ENCODE data around the gene RFX8.

- RRBS, 2 experiments: no CpG with 5 or more reads among the region's 9 CpGs
CAGE:
- cytosol, long polyA minus RNA: no peak
- cytosol, long polyA plus RNA: no peak
- long polyA plus RNA: no peak
- nucleus, long polyA minus RNA: no peak
- nucleus, long polyA plus RNA: no peak
These were observed 2.0 kb downstream of the RNF149 start for GRCh38 chr2:101306287-101307162.

DNA sequence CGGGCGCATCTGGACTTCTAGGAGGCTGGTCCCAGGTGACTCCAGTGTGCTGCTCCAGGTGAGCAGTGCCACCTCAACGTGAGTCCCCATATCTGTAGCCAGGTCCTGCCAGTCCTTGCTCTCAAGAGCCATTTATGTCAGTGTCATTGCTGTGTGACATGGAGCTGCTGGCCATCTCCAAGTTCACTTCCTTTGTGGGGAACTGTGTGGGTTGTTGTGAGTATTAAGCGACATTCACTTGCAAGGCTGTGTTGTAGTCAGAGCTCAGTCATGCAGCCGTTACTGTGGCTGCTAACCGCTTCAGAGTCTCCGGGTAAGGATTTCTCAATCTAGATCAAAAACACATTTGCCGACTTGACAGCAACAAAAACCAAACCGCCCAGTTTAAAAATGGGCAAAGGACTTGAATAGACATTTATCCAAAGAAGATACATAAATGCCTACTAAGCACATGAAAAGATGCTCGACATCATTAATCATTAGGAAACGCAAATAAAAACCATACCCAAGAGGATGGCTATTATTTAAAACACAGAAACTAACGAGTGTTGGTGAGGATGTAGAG, at the start of gene RFX8:
Gene RFX8 (minus strand): TSS at position 196 of the 565 bp plus-strand sequence.
- RRBS, 2 experiments: no CpG with 5 or more reads among the region's 12 CpGs
CAGE:
- cytosol, long polyA minus RNA: no peak
- cytosol, long polyA plus RNA: no peak
- long polyA plus RNA: no peak
- nucleus, long polyA minus RNA: no peak
- nucleus, long polyA plus RNA: no peak

DNA sequence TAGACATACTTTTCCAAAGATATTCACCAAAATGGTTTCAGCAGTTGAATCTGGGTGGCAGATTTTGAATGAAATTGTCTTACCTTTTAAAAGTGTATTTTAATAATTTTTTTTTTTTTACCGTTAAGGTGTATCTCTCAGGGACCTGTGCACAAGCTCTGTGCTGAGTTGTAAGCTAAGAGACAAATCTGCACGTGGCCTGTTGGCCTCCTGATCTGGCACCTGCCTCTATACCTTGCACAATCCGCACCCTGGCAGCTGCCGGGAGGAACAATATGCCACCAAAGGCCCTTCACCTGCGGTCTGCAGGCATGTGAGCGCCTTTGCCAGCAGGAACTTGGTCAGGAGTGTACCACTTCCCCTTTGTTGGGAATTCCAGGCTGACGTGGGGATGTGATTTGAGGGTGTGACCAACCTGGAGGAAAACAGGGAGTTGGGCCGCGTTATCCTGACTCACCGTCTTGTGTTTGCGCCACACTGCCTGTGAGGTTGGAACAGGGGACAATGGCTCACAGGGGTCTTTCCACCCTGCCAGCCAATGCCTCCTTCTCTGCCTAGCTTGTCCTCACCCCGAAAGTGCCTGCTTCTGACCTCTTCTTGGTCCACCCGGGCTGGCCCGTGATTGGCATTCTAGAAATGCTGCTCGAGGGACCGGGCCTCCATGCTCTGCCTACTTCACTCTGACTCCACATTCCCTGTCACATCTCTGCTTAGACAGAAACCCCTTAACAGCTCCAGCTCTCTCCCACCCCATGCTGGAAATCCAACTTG, 67.2 kb upstream of the MAP4K4 start:
- RRBS, 2 experiments: no CpG with 5 or more reads among the region's 16 CpGs
CAGE:
- cytosol, long polyA minus RNA: no peak
- cytosol, long polyA plus RNA: no peak
- long polyA plus RNA: no peak
- nucleus, long polyA minus RNA: no peak
- nucleus, long polyA plus RNA: no peak

DNA sequence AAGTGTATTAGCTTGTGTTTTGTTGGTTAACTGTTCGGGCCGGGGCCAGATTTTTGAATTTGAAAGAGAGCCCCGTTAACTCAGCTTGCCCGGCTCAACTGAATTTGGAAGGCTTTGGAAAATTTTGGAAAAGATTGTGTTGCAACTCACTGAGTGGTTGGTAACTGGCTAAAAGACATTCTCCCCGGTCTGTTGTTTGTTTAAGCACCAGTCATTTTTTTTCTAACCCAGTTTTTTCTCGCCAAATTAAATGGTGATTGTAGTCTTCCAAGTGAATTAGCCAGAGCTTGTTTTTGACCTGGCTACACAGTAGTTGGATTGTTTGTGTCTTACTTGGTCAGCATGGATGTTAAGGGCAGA, 2.3 kb downstream of the MAP4K4 start:
- RRBS, 2 experiments: under 1 to 4% methylated on average over 2 to 3 of the region's 6 CpGs
CAGE:
- cytosol, long polyA minus RNA: no peak
- cytosol, long polyA plus RNA: no peak
- long polyA plus RNA: no peak
- nucleus, long polyA minus RNA: no peak
- nucleus, long polyA plus RNA: no peak

DNA sequence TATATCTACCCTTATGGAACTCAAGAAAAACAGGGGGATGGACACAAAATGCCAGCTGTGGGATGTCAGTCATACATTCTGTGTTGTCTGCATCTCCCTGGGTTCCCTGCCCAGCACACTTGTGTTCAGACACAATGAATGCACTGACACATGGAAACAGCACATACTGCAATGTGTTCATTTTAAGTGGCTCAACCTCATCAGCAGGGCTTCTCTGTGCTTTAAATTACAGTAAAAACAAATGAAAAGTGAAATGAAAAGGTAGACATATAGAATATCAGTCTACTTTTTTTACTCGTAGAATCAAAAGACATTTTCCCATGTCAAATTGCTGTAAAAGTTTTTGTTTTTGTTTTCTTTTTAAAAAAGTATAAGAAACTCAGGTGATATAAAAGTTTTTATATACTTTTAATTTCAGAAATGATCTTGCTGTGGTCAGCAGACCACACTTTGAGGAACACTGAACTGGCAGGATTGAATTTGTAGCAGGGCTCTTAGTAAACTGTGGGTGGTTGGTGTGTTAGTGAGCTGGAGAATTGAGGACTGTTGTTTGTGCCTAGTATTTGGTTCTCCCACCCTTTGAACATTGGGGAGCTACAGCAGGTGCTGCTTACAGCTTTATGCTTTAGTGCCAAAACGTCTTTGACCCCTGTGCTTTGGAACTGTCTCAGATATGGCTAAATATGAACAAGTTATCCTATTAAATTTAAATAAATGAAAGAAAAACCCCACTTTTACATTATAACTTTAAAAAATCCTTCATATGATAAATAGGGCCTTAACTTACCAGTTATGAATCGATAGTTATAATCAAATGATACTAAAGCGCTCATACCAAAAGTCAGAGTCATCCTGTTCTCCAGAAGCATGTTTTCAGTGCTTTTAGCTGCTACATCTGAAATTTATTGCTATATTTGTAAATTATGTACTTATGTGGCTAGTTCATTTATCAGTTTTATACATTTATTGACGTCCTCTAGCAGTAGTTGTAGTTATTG, 8.1 kb downstream of the MAP4K4 start:
- RRBS, 2 experiments: no CpG with 5 or more reads among the region's 5 CpGs
CAGE:
- cytosol, long polyA minus RNA: no peak
- cytosol, long polyA plus RNA: no peak
- long polyA plus RNA: no peak
- nucleus, long polyA minus RNA: start-site peak on the plus strand centred at position 376 of the sequence, 91 bp wide, 49 reads; start-site peak on the plus strand centred at position 527 of the sequence, 79 bp wide, 82 reads; start-site peak on the plus strand centred at position 684 of the sequence, 16 bp wide, 24 reads; start-site peak on the plus strand centred at position 784 of the sequence, 39 bp wide, 19 reads
- nucleus, long polyA plus RNA: no peak

- RRBS, 2 experiments: no CpG with 5 or more reads among the region's 9 CpGs
CAGE:
- cytosol, long polyA minus RNA: no peak
- cytosol, long polyA plus RNA: no peak
- long polyA plus RNA: no peak
- nucleus, long polyA minus RNA: no peak
- nucleus, long polyA plus RNA: no peak
These were observed 93.3 kb downstream of the MAP4K4 start for GRCh38 chr2:101790676-101791371.

DNA sequence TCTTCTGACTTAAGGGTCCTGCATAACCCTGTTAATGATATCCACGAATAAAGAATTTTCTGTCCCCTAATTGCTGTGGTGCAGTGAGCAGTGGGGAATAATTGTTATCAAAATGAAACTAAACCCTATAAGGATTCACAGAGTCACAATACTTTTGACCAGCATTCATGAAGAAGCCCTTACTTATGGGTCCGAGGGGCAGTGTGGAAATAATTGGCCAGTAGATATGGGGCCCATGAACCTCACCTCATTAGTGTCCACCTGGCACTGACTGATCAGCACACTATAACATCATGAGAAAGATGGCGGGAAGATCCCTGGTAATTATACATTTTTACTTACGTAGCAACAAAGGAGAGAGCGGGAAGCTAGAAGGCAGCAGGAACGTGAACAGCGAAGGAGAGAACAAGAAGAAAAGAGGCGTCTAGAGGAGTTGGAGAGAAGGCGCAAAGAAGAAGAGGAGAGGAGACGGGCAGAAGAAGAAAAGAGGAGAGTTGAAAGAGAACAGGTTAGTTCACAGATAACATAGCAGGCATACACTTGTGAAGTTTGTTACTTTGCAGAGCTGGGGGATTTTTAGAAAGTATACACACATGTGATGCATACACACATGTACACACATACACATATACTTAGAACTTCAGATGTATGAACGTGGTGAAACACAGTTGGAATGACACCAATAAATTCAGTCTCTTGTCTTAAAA, 136.0 kb upstream of the IL1R2 start:
- RRBS, 2 experiments: no CpG with 5 or more reads among the region's 11 CpGs
CAGE:
- cytosol, long polyA minus RNA: no peak
- cytosol, long polyA plus RNA: no peak
- long polyA plus RNA: no peak
- nucleus, long polyA minus RNA: start-site peak on the minus strand centred at position 405 of the sequence, 63 bp wide, 14 reads
- nucleus, long polyA plus RNA: start-site peak on the plus strand centred at position 390 of the sequence, 169 bp wide, 231 and 200 reads in 2 replicates

- RRBS, 2 experiments: no CpG with 5 or more reads among the region's 22 CpGs
CAGE:
- cytosol, long polyA minus RNA: no peak
- cytosol, long polyA plus RNA: no peak
- long polyA plus RNA: no peak
- nucleus, long polyA minus RNA: no peak
- nucleus, long polyA plus RNA: no peak
These were observed 121.4 kb upstream of the IL1R2 start for GRCh38 chr2:101870029-101871069.

DNA sequence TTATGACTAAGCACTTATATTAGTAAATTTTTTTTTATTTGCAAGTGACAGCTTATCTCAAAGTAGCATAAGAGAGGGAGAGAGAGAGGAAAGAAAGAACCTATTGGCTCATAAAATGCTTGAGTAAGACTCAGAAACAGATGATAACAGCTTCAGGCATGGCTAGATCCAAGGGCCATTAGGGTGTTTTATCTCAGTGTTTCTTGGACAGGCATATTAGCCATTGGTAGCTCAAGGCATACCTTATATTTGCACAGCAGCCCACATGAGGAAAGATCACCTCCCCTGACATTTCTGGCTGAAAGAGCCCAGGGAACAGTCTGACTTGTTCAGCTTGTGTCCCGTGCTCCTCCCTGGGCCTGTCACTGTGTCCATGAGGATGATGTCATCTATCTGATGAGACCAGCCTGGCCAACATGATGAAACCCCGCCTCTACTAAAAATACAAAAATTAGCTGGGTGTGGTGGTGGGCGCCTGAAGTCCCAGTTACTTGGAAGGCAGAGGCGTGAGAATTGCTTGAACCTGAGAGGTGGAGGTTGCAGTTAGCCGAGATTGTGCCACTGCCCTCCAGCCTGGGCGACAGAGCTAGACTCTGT, 64.4 kb downstream of the IL1R2 start:
- RRBS, 2 experiments: no CpG with 5 or more reads among the region's 6 CpGs
CAGE:
- cytosol, long polyA minus RNA: no peak
- cytosol, long polyA plus RNA: no peak
- long polyA plus RNA: no peak
- nucleus, long polyA minus RNA: no peak
- nucleus, long polyA plus RNA: no peak

GRCh38 chr2:102061122-102061849, 69.5 kb downstream of the IL1R2 start:
- RRBS, 2 experiments: no CpG with 5 or more reads among the region's 10 CpGs
CAGE:
- cytosol, long polyA minus RNA: no peak
- cytosol, long polyA plus RNA: no peak
- long polyA plus RNA: no peak
- nucleus, long polyA minus RNA: no peak
- nucleus, long polyA plus RNA: no peak

DNA sequence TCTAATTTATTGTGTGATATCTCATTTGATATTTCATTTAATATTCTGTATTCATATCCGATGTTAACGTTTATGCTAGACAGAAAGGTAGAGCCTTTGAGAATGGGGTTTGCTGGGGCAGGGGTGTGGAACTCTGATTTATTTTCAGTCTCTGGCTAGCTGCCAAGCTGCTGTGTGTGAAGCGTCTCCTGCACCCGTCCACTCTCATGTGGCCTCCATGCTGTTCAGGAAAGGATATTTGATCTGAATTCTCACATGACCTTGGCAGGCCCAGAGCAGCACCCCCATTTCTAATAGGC, 1.5 kb downstream of the IL1R1 start:
- RRBS, 2 experiments: no CpG with 5 or more reads among the region's 4 CpGs
CAGE:
- cytosol, long polyA minus RNA: no peak
- cytosol, long polyA plus RNA: no peak
- long polyA plus RNA: no peak
- nucleus, long polyA minus RNA: no peak
- nucleus, long polyA plus RNA: no peak

DNA sequence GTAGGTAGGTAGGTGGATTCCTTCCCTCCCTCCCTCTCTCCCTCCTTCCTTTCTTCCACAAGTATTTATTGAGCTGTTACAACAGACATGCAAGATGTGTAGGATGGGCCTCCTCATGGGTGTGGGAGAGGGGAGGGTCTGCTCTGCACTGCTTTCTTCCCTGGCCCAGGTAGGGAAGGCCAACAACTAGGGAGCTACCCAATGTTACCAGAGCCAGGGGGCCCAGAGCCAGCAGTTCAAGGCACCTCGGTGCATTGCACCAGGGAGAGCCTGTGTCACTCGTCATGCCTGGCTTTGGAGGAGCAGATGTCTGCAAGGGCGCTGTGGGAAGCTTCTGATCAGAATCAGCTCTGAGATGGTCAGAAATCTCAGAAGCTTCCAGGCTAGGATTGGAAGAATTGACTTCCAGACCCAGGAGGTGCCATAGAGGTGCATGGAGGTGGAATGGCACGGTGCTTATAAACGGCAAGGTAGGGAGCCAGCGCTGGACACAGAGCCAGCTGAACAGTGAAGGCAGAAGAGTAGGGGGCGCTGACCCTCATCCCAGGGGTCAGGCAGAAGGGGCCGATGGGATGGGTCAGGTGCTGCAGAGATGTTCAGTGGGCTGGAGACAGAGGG, 9.0 kb downstream of the IL1R1 start:
- RRBS, 2 experiments: no CpG with 5 or more reads among the region's 8 CpGs
CAGE:
- cytosol, long polyA minus RNA: no peak
- cytosol, long polyA plus RNA: no peak
- long polyA plus RNA: no peak
- nucleus, long polyA minus RNA: no peak
- nucleus, long polyA plus RNA: no peak

- RRBS, 2 experiments: no CpG with 5 or more reads among the region's 11 CpGs
CAGE:
- cytosol, long polyA minus RNA: no peak
- cytosol, long polyA plus RNA: no peak
- long polyA plus RNA: no peak
- nucleus, long polyA minus RNA: no peak
- nucleus, long polyA plus RNA: no peak
These were observed 14.0 kb downstream of the IL1RL1 start for GRCh38 chr2:102325216-102325941.

GRCh38 chr2:102368165-102369051, 12.8 kb downstream of the IL18R1 start:
- RRBS, 2 experiments: no CpG with 5 or more reads among the region's 9 CpGs
CAGE:
- cytosol, long polyA minus RNA: no peak
- cytosol, long polyA plus RNA: no peak
- long polyA plus RNA: no peak
- nucleus, long polyA minus RNA: no peak
- nucleus, long polyA plus RNA: no peak

GRCh38 chr2:102418338-102418784, 4.6 kb upstream of the IL18RAP start:
- RRBS, 2 experiments: no CpG with 5 or more reads among the region's 1 CpG
CAGE:
- cytosol, long polyA minus RNA: no peak
- cytosol, long polyA plus RNA: no peak
- long polyA plus RNA: no peak
- nucleus, long polyA minus RNA: no peak
- nucleus, long polyA plus RNA: no peak

DNA sequence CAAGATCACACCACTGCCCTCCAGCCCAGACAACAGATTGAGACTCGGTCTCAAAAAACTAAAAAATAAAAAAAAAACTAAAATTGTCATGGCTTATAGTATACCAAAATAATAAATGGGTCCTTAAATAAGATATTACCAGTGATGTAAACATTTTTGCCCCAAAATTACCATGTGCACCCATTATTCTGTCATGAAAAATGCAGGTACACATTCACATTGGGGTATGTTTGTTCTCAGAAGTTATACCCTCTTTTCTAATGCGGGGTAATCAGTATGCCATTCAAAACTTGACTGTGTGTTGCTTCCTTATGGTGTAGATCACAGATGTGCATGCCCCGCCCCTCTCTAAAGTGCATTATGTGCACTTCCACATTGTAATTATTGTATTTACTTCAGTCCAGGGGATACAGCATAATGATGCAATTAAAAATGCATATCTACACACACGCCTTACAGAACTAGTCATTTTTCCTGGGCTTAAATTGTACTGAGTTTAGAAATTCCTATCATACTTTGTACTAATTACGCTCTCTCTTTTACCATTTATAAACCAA, 48.7 kb downstream of the SLC9A2 start:
- RRBS, 2 experiments: no CpG with 5 or more reads among the region's 5 CpGs
CAGE:
- cytosol, long polyA minus RNA: no peak
- cytosol, long polyA plus RNA: no peak
- long polyA plus RNA: no peak
- nucleus, long polyA minus RNA: no peak
- nucleus, long polyA plus RNA: no peak

GRCh38 chr2:102685461-102685965, 51.2 kb downstream of the MFSD9 start:
- RRBS, 2 experiments: no CpG with 5 or more reads among the region's 3 CpGs
CAGE:
- cytosol, long polyA minus RNA: no peak
- cytosol, long polyA plus RNA: no peak
- long polyA plus RNA: no peak
- nucleus, long polyA minus RNA: no peak
- nucleus, long polyA plus RNA: no peak

DNA sequence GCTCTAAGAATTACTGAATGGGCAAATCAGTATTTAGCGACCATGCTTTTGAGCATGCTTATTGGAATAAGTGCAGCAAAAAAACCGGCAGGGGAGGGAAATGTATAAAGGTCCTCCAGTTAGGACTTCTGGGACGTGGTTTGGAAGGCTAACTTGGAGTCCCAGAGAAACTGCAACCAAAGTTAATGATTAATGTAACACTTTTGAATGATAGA, 890.6 kb upstream of the POU3F3 start:
- RRBS, 2 experiments: no CpG with 5 or more reads among the region's 3 CpGs
CAGE:
- cytosol, long polyA minus RNA: no peak
- cytosol, long polyA plus RNA: no peak
- long polyA plus RNA: no peak
- nucleus, long polyA minus RNA: no peak
- nucleus, long polyA plus RNA: no peak

DNA sequence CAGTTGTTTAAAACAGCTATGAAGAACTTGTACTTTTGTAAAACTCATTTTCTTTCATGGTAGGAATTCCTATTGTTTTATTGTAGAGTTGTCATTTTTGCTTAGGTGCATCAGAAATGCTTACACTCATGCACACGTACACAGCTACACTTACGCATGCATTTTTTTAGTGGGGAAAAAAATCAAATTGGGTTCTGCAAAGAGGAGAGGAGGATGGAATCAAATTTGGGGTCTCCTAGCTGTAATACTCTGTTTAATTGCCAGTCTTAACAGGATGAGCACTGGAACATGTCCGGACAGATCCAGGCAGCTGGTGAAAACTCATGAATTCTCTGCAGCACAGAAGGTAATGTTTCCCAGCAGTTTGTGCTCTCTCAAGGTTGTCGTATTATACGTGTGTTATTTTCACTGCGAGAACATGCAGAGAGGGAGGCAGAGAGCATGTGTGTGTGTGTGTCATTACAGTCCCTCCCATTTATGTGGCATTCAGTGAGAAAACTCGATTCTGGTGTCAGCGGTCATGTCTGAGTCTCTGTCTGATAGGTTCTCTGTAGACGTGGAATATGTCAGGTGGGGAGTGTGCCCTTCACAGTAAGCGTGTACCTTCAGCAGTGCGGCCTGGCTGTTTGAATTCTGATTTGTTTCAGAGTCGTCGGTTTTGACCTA, 150.3 kb upstream of the POU3F3 start:
- RRBS, 2 experiments: no CpG with 5 or more reads among the region's 13 CpGs
CAGE:
- cytosol, long polyA minus RNA: no peak
- cytosol, long polyA plus RNA: no peak
- long polyA plus RNA: no peak
- nucleus, long polyA minus RNA: no peak
- nucleus, long polyA plus RNA: no peak

- RRBS, 2 experiments: no CpG with 5 or more reads among the region's 7 CpGs
CAGE:
- cytosol, long polyA minus RNA: no peak
- cytosol, long polyA plus RNA: no peak
- long polyA plus RNA: no peak
- nucleus, long polyA minus RNA: no peak
- nucleus, long polyA plus RNA: no peak
These were observed 149.2 kb upstream of the POU3F3 start for GRCh38 chr2:104704845-104705044.

Data from HepG2 (cell line).